Heart right ventricle (tissue), 2 donors: ENCODE measurements around the genes GGCX and SFTPB.

DNA sequence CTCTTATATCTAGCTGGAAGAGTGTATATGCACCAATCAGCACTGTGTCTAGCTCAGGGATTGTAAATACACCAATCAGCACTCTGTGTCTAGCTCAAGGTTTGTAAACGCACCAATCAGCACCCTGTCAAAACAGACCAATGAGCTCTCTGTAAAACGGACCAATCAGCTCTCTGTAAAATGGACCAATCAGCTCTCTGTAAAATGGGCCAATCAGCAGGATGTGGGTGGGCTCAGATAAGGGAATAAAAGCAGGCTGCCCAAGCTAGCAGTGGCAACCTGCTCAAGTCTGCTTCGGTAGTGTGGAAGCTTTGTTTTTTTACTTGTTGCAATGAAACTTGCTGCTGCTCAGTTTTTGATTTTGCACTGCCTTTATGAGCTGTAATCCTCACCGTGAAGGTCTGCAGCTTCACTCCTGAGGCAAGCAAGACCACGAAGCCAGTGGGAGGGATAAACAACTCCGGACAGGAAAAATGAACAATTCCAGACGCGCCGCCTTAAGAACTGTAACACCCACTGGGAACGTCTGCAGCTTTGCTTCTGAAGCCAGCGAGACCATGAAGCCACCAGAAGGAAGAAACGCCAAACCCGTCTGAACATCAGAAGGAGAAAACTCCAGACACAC is 245.9 kb upstream of the REG3G start:
- PRO-cap, 2 experiments = no peak in any of the 2 experiments

DNA sequence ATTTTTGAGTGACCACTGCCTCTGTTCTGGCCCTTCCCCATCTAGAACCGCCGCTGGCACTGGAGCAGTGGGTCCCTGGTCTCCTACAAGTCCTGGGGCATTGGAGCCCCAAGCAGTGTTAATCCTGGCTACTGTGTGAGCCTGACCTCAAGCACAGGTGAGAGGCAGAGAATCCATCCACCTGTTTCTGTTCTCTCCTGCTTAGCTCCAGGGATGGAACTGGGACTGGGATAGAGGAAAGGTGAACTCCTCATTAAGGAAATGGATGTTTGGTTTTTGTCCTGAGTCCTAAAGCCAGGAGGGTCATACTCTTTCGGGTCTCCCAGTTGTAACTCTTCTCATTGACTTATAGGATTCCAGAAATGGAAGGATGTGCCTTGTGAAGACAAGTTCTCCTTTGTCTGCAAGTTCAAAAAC is 2.5 kb downstream of the REG1A start:
- PRO-cap, 2 experiments = no peak in any of the 2 experiments

DNA sequence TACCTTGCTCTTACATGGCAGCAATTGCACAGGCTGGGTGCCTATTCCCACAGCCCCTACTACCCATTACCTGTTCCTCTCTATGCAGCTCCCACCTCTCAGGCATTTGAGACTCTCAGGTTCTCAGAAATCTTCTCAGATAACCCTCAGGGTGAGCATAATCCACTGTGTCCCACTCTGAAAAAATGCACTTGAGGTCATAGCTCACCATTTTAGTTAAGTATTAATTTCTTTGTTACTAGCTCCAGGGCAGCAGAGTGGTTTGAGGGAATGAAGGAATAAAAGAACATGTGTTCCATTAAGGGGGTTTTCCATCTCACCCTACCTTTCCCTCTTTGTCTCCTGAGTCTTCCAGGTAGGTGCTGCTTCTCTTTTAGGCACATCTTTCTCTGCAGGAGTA is 111.0 kb upstream of the REG3A start:
- PRO-cap, 2 experiments = no peak in any of the 2 experiments

DNA sequence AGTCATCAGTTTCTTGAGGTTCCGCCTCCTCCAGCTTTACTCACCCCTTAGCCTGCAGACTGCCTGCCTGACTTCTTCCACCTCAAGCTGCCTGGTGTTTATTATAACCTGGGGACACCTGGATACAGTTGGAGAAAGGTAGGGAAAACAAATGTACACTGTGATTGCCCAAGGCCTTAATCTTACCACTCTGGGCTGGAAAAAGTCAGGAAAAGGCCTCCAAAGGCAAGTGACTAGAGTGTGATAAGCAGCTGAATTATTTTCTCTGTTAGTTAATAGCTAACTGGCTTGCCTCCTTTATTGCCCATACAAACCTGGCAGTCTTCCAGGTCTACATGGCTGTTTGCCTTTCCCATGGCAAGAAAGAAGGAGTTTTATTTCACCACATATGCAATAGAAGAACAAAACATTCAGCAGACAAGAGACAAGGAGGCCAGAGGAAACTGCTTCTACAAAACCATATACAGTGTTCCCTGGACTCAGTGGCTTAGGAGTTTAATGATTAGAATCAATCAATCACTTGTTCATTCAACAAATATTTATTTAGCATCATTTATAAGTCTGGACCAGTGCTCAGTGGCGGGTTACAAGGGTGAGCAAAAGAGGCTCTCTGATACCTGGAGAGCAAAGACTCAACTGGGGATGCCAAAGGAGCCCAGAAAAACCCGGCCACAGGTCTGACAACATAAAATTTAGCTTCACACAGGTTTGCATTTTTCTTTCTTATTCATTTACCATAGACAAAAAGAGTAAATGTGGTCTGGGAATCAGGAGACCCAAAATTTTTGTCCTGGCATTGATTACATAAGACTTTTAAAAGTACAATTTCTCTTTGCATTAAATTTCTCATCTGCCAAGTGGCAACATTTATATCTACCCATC is 27.5 kb upstream of the SUCLG1 start:
- PRO-cap, 2 experiments = no peak in any of the 2 experiments

DNA sequence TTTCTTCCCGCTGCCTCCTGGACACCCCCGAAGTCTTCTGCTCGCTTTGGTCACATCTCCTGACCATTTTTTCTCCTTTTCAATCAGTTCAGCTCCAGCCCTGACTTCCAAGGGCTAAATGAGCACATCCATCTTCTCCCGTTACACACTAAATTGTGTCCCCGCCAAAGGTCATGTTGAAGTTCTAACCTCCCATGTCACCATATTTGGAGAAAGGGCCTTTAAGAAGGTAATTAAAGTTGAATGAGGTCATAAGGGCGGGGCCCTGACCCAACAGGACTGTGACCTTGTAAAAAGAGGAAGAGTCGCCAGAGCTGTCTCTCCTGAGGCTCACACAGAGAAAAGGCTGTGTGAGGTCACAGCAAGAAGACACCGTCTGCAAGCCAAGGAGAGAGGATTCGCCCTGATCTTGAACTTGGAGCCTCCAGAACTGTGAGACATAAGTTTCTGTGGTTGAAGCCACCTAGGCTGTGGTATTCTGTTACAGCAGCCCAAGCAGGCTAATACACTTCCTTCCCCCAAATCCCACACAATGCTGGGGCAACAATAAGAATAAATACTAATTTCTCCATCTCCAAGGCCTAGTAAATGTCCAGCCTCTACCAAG is 24.1 kb downstream of the TRABD2A start:
- PRO-cap, 2 experiments = no peak in any of the 2 experiments

DNA sequence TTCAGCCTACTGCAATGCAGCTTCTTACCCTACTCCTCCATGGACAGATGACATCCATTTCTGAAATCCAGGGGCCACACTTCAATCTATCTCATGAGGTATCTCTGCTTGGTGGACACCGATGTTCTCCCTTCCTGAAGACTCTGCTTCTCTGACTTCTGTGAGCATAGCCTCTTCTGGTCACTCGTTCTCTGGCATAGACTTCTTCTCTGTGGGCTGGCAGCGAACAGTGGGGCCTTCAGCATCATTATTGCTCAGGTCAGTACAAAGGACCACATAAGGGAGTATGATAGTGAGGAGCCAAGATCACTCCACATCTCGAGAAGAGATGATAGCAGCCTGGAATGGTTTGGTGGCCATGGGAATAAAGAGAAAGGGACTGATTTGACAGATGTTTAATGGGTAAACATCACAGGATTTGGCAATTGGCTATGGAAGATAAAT is 8.1 kb upstream of the KCMF1 start:
- PRO-cap, 2 experiments = no peak in any of the 2 experiments

- PRO-cap, 2 experiments = no peak in any of the 2 experiments
Observed at GRCh38 chr2:84990273-84991291, 19.6 kb downstream of the KCMF1 start.

DNA sequence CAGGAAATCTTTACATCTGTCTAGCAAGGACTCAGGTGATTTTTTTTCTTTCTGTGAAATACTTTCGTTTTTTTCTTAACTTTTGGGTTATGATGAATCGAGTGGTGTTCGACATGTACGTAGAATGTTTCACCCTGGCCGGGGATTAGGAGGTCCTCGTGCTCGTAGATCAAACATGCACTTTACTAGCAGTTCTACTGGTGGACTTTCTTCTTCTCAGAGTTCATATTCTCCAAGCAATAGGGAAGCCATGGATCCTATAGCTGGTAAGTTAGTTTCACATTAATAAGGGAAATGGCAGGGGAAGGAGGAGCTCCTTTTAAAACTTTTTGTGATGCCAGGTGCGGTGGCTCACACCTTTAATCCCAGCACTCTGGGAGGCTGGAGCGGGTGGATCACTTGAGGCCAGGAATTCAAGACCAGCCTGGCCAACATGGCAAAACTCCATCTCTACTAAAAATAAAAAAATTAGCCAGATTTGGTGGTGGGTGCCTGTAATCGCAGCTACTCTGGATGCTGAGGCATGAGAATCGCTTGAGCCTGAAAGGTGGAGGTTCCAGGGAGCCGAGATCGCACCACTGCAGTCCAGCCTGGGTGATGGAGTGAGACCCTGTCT is 75.2 kb downstream of the KCMF1 start:
- PRO-cap, 2 experiments = no peak in any of the 2 experiments

- PRO-cap, 2 experiments = no peak in any of the 2 experiments
Observed at GRCh38 chr2:85134247-85134667, 1.1 kb downstream of the TCF7L1 start.

DNA sequence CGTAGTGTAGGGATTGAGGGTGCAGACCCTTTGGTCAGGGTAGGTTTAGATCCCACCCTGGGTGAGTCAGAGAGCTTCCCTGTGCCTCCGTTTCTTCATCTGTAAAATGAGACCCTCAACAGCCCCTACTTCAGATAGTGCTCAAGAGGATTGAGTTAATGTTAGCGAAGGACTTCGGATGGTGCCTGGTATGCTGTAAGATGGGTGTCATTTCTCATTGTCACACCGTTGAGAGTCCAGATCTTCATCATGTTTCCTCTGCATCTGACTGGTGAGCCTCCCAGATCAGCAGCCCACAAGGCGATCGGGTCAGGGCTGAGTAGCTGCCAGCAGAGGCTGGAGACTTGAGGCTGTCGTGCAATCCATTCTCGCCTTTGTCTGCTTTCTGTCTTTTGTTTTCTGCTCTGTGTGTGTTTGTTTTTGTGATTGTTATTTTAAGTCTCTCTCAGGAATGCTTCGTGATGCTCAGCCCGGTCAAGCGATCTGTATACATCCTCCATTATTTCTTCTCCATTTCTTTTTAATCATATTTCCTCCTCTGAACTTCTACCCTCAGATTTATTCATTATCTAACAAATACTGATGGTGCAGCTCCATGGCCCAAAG is 95.9 kb downstream of the TGOLN2 start:
- PRO-cap, 2 experiments = no peak in any of the 2 experiments

DNA sequence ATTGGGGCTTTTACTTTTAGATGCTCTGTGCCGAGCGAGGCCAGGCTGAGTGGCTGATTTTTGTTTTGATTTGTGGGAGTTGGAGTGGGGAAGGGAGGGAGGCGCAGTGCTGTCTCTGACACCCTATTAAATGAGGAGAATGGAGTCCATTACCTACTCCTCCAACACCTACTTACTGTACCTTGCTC is 18.6 kb downstream of the SH2D6 start:
- PRO-cap, 2 experiments = no peak in any of the 2 experiments

DNA sequence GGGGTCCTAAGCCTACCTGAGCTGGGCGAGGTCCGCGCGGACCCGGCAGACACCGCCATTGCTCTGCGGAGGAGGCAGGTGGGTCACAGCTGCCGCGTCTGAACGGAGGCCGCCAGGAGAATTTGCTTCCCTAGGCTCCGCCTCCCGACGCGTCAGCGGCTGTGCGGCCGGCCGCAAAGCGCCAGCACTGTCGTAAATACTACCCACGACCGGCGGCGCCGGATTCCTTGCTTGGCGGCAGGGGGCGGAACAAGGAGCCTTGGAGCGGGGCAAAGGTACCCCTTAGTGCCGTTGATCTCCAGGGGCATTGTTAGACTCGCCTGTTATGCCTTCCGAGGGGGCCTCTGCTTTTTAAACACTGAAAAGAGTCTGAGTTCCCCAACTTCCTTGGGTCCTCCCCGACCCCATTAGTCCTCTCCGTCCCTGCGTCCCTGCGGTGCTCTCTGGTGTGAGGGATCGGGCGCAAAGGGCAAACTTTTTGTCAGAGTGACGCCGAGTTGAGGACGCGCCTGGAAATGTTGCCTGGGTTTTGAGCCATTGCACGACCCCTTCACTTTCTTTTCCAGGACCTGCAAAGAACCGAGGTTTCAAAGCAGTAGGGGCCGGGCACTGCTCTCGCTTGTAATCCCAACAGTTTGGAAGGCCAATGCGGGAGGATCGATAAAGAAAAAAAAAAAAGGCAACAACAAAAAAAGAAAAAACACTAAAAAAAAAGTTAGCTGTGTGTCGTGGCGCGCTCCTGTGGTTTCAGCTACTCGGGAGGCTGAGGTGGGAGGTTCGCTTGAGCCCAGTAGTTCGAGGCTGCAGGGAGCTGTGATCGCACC is at the start of gene GGCX:
GGCX (minus strand) TSS at position 124 of the 824 bp plus-strand sequence.
- PRO-cap, 2 experiments = peak in 2 of 2 experiments; most common plus-strand start position 221 of the sequence (in 1); most common minus-strand start position 65 of the sequence (in 1)

GRCh38 chr2:85590378-85590978 is 5.1 kb upstream of the RNF181 start:
- PRO-cap, 2 experiments = peak in 1 of 2 experiments; most common plus-strand start chr2:85590744 (in 1); most common minus-strand start chr2:85590562 (in 1)

DNA sequence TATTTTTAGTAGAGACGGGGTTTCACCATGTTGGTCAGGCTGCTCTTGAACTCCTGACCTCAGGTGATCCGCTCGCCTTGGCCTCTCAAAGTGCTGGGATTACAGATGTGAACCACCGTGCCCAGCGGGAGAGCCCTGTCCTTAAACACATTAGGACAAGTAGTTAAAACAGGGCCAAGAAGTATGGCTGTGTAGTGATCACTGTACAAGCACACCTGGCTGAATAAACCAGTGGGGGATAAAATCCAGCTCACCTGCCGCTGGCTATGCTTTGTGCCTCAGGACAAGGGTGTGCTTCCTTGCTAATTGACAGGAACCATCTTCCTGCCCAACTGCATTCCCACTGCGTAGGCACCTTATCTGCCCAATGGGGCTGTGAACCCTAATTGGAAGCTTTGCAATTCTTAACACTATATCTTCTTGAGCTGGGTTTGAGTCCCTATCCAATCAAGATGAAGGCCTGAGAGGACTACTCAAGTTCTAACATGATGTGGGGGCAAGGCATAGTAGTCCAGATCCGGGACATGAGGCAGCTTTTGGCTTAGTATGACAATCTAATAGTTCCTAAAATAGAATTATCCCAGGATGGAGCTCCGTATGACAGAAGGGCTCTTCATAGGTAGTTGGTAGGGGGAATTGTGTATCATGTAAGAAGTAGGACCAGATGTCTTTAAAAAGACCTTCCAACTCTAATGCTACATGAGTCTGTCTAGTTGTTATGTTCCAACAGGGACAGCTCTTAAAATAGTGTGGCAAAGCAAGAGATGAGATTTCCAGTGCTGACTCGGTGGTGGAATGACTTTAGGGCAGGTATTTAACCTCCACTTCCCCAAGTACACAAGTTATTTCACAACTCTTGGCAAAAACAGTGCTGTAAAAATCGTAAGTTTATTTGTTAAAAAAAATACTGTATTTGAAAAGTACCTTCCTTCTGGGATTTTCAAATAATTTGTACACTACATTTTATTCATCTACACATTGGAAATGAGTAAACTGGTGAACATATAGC is 2.2 kb upstream of the TMEM150A start:
- PRO-cap, 2 experiments = no peak in any of the 2 experiments

DNA sequence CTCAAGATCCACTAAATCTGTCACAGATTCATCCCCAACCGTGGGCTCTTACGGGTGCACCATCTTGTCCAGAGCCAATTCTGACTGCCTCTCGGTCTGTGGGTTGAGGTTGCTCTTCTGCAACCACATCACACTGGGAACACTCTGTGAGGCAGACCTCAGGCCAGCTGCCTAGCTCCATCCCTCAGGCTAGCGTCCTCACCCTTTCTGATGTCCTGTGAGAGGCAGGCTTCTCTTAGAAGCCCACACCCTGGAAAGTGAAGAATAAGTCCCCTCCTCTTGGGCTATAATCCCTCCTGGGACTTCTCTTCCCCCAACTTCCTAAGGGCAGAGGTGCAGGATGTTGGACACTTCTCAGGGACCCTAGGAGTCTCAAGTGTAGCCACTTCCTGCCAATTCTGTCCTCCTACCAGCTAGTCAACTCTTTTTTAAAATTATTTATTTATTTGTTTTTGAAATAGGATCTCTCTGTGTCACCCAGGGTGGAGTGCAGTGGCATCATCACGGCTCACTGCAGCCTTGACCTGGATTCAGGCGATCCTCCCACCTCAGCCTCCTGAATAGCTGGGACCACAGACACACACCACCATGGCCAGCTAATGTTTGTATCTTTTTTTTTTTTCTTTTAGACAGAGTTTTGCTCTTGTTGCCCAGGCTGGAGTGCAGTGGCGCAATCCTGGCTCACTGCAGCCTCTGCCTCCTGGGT is 11.7 kb downstream of the SFTPB start:
- PRO-cap, 2 experiments = no peak in any of the 2 experiments

- PRO-cap, 2 experiments = no peak in any of the 2 experiments
Observed at GRCh38 chr2:85667868-85668464, at the start of gene SFTPB. Gene SFTPB (minus strand): TSS chr2:85668199.

DNA sequence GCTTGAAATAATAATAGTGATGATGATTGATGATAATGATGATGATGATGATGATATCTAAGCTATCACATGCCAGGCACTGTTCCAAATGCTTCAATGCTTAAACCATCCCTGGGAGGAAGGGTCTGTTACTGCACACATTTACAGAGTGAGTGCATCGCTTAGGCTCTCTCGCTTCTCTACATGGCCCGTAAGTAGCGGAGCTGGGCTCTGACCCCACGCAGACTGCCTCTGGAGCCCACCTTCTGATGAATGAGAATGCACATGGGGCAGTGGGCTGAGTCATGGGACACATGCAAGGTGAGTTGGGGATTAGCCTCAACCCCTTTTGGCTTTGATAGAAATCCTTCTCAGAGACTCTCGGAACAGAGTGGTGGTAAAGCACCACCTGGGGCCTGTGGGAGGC is 15.6 kb downstream of the GNLY start:
- PRO-cap, 2 experiments = no peak in any of the 2 experiments

DNA sequence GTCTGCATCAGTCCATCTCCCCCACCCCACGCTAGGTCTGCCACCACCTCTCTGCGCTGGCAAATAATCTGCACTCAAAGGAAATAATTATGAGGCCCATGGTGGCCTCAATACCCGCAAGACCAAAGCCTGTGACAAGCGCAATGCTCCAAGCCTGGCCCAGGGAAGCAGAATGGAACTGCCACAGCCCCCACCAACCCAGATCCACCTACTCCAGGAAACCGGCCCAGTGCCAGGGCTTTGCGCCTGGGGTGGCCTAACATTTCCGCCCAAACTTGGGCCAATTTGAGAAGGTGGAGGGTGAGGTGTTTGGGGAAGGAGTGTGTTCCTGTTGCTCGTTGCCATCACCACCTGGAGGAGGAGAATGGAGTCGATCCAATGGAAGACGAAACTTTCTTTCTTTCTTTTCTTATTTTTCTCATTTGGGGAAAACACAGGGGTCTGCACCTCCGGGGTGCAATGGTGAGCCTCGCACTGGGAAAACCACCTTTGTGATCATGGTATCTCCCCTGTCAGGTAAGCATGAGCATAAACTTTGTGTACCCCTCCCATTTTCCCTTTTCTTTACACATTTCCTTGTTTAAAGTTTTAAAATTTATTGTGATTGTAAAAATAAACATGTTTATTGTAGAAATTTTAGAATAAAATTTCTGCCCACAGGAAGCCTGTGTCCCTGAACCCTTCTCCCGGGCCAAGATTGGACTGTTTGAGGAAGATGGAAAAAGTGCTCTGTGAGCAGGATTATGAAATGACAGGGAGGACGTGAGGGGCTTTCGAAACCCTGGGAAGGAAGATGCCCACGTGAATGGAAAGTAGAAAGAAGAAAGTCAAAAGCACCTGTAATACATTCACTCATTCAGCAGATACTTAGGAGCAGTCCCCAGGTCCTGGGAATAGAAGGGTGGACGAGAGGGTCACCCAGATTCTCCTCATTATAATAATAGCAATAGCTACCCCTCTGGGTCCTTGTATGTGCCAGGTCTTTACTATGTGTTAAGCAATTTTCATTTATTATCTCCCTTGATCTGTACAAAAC is 25.7 kb upstream of the ATOH8 start:
- PRO-cap, 2 experiments = peak in 1 of 2 experiments; most common minus-strand start position 174 of the sequence (in 1)

DNA sequence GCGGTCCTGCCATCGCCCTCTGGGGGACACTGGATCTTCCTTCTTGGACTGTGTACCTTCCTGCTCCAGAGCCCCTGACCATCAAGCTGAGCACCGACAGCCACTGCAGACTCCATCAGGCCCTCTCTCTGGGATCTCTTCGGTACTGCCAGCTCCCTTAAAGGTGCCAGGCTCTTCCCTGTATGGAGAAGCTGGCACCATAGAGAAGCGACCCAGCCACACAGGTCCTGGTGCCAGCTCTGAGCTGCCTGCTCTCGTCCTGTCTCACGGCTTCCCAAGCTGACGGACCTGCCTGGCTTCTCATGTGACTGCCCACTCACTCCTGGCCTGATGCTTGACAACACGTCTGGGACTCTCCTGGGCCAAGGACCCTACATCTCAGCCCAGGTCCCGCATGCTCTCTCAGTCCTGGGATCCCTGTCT is 12.6 kb upstream of the ATOH8 start:
- PRO-cap, 2 experiments = peak in 1 of 2 experiments; most common plus-strand start position 283 of the sequence (in 1); most common minus-strand start position 130 of the sequence (in 1)

DNA sequence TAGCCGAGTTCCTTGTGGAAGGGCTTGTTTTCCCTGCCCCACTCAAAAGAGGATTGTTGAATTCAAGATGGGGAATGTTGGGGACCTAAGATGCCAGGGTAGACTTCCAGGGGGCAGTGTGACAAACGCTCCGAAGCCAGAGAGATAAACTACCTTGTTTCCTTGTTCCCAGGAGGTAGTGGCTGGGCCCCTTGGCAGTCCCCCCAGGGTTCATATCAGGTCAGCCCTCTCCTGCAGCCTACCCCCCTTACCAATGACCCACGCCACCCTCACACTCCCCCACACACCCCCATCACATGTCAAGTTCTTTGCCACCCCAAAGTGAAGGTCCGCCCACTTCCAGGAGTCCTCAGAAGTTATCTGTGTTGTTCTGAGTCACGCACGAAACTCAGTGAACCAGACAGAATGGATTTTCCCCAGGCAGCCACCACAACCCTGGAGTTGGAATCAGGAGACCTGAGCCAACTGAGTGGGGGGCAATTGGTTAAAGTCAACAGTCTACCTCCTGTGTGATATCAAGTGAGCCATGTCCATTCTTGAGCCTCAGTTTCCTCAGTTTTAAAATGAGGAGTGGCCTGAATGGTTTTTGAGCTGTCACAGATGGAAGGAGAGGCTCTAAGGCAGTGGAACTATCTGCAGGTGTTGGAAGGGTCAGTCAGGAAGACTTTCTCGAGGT is 10.2 kb upstream of the ATOH8 start:
- PRO-cap, 2 experiments = peak in 2 of 2 experiments; most common plus-strand start position 352 of the sequence (in 1)